Placental epithelial cell (primary cell): ENCODE results near the gene PHIP.

GRCh38 chr6:73695145-73695456 is 902 bp upstream of the CD109 start:
- CAGE, long polyA plus RNA: no peak

DNA sequence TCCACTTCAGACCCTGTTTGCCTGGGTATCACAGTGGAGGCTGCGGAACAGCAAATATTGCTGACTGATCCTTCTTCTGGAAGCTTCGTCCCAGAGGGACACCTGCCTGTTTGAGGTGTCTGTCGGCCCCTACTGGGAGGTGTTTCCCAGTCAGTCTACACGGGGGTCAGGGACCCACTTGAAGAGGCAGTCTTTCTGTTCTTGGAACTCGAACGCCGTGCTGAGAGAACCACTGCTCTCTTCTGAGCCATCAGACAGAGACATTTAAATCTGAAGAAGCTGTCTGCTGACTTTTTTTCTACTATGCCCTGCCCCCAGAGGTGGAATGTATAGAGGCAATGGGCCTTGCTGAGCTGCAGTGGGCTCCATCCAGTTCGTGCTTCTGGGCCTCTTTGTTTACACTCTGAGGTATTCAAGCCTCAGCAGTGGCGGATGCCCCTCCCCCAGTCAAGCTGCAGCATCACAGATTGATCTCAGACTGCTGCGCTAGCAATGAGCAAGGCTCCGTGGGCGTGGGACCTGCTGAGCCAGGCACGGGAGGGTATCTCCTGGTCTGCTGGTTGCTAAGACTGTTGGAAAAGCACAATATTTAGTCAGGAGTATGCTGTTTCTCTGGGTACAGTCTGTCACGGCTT is 526.7 kb downstream of the CD109 start:
- CAGE, long polyA plus RNA: no peak

DNA sequence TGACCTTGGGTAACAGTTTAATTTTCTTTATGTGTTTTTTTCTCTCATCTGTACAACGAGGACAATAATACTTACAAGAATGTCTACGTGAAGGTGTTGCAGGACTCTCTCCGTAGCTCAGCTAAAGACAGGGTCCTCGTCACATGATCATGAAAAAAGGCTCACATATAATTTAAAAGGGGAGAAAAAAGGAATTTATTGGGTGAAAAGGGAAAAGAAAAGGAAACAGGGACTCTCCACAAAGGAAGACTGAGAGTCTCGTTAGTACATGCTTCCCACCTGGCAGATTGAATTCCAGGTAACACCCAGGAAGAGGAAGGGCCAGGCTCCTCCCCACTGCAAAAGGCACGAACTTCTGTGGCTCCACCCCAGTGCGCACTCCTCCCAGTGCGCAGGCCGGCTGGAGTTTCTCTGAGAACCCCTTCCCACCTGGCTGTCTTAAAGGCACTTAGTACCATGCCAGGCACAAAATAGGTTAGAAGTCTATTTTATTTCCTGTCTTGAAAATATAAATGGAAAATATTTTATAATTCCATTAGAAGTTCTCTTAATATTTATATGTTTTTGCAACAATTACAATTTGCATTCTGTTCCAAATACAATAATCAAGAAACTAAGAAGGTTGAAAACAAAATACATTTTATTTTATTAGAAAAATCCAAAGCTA is 129.9 kb downstream of the COL12A1 start:
- CAGE, long polyA plus RNA: no peak

- CAGE, long polyA plus RNA: no peak
Observed at GRCh38 chr6:75098635-75099217, 107.1 kb downstream of the COL12A1 start.

- CAGE, long polyA plus RNA: no peak
Observed at GRCh38 chr6:75201807-75202067, 4.1 kb downstream of the COL12A1 start.

DNA sequence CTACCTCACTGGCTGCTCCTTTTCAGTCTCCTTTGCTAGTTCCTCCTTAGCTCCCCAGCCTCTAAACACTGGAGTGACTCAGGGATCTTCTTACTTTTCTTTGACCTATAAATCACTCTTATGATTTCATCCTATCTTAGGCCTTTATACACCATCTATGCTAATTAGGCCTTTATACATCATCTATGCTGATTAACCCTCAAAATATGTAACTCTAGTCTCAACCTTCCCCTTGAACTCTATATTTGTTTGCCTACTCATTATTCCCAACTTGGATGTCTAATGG is 9.5 kb downstream of the TMEM30A start:
- CAGE, long polyA plus RNA: no peak

- CAGE, long polyA plus RNA: no peak
Observed at GRCh38 chr6:77258747-77259423, 204.4 kb downstream of the HTR1B start.

DNA sequence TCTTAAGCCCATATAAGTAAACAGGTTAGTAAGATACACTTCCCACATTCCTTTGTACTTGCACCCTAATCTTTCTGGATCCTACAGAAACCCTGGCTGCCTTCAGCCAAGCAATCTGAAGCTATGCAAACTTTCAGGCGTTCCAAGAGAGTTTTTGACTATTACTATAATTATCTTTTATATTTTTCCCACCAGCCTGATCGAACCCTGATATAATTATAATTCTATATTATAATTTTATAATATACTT is 182.0 kb downstream of the MEI4 start:
- CAGE, long polyA plus RNA: no peak

DNA sequence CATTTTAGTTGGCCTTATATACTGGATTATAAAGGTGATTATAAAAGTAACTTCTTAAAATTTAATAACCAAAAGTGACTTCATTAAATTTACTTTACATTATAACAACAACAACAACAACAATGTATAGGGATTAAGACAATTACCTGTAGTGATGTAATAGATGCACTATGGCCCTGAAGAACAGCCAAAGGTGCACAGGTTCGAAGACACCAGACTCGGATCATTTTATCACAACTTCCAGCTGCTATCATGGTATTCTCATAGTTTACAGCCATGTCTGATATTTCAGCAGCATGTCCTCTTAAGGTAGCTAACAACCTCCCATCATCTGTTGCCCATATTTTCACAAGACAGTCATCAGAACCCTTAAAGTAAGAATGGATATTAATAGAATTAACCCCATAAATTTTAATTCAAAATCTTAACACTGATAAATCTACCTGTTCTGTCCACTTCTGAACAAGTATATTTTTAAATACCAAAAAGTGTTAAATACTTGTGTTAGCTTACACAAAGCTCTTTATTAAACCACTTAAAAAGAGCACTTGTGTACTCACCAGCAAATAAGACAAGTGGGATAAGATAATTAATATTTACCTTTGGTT is 52.2 kb downstream of the PHIP start:
- CAGE, long polyA plus RNA: no peak

GRCh38 chr6:79041254-79041919 is 36.7 kb downstream of the PHIP start:
- CAGE, long polyA plus RNA: no peak

DNA sequence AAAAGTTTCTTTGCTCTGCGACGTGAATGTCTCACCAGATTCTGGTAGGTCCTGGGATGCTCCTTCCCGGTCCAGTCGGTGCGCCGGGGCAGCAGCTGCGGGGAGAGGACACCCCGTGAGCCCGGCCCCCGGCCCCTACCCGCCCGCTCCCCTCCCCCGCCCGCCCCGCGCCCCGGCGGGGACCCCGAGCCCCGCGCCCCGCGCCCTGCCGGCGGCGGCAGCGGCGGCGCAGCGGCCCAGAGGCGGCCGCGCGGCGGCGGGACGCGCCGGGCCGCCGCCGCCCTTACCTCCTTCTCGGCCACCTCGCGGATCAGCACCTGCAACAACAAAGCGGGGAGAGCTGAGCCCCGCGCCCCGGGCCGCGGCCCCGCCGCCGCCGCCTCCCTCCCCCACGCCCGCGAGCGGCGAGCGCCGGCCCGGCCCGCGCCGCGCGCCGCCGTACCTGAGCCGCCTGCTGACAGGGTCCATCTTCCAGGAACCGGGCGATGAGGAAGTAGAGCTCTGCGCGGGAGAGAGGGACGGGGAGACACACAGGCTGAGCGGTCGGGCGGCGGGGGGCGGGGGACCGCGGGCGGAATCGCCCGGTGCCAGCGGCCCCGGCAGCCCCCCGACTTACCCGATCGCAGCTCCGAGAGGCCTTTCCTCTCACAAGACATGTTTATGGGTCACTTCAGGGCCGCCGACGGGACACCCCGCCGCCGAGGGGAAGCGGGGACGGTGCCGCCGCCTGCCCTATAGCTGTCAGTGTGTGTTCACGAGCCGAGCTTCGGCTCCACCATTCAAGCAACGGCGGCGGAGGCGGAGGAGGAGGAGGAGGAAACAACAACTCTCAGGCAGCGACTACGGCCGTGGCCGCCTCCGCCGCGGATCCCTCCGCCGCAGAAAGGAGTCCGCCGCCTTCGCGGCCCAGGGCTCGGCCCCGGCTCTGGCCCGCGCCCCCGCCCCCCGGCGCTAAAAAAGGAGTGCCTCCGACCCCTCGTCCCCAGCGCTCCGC is at the start of gene PHIP:
TSS of gene PHIP (minus strand) at position 842 of the 994 bp plus-strand sequence.
- CAGE, long polyA plus RNA: no peak

GRCh38 chr6:79180307-79180650 is 102.2 kb upstream of the PHIP start:
- CAGE, long polyA plus RNA: no peak

DNA sequence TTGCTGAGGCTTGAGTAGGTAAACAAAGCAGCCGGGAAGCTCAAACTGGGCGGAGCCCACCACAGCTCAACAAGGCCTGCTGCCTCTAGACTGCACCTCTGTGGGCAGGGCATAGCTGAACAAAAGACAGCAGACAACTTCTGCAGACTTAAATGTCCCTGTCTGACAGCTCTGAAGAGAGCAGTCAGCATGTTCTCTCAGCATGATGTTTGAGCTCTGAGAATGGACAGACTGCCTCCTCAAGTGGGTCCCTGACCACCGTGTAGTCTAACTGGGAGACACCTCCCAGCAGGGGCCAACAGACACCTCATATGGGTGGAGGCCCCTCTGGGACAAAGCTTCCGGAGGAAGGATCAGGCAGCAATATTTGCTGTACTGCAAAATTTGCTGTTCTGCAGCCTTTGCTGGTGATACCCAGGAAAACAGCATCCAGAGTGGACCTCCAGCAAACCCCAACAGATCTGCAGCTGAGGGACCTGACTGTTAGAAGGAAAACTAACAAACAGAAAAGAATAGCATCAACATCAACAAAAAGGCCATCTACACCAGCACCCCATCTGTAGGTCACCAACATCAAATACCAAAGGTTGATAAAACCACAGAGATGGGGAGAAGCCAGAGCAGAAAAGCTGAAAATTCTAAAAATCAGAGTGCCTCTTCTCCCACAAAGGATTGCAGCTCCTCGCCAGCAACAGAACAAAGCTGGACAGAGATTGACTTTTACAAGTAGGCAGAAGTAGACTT is 41.0 kb upstream of the LCA5 start:
- CAGE, long polyA plus RNA: no peak

DNA sequence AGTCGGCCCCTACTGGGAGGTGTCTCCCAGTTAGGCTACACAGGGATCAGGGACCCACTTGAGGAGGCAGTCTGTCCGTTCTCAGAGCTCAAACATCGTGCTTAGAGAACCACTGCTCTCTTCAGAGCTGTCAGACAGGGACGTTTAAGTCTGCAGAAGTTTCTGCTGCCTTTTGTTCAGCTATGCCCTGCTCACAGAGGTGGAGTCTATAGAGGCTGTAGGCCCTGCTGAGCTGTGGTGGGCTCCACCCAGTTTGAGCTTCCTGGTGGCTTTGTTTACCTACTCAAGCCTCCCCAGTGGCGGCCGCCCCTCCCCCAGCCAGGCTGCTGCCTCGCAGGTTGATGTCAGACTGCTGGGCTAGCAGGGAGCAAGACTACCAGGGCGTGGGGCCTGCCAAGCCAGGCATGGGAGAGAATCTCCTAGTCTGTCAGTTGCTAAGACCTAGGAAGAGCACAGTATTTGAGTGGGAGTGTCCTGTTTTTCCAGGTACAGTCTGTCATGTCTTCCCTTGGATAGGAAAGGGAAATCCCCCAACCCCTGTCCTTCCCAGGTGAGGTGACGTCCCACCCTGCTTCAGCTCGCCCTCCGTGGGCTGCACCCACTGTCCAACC is 32.6 kb downstream of the SH3BGRL2 start:
- CAGE, long polyA plus RNA: no peak

- CAGE, long polyA plus RNA: no peak
Observed at GRCh38 chr6:79878111-79878810, 69.1 kb downstream of the ELOVL4 start.

- CAGE, long polyA plus RNA: no peak
Observed at GRCh38 chr6:80389614-80390085, 283.2 kb downstream of the BCKDHB start.

DNA sequence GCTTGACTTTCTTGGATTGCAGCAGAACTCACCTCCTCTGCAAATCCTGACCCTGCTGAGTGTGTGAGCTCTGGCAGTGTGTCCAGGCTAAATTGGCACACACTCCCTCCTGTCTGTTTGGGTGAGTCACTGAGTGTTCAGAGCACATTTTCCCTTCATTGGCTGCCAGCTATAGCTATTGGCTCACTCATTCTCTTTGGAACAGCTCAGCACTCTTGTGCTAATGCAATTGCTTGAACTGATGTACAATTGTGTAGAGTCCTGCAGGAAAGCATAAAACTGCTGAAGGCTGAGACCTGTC is 350.9 kb downstream of the BCKDHB start:
- CAGE, long polyA plus RNA: no peak

- CAGE, long polyA plus RNA: no peak
Observed at GRCh38 chr6:80527442-80528682, 421.4 kb downstream of the BCKDHB start.

DNA sequence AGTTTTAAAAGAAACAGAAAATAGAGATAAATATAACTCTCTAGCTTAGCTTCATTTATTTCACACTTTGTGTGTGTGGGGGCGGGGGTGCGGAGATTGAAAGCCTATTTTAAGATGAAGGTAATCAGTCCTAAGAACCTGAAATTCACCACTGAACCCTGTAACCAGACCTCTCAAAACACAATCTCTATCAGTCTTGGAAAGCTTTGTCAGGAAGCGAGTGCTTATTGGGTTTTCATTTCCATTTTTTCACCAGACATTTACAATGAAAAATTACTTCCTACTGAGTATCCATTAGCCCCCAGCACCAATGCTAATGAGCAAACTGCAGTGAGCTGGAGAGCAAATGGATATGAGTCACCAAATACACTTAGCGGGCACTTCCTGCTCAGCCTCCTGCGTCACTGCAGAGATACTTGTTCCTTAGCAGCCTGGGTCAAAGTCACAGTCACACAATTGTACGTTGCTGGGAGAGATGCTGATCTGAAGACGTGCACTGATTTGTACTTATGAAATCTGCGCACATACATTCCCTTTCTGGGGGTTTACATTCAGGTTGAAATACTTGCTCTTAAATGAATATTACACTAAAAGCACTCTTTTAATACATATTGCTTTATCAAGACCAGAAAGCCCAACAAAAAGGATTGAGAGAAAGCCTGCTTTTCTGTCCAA is 532.2 kb downstream of the BCKDHB start:
- CAGE, long polyA plus RNA: no peak

DNA sequence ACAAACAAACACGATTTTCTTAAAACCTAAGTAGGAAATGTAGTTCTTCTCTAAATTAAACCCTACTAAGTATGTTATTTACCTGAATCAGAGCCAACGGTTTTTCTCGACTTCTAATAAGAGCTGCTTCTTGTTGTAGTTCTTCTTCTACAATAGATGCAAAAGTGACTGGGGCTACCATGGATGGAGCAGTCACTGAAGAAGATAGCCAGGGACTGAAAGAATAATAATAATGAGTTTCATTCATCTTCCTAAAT is 75.3 kb downstream of the IBTK start:
- CAGE, long polyA plus RNA: no peak